ENCODE measurements around the genes TOE1, TESK2, AKR1A1, TMEM69 and TSPAN1.

DNA sequence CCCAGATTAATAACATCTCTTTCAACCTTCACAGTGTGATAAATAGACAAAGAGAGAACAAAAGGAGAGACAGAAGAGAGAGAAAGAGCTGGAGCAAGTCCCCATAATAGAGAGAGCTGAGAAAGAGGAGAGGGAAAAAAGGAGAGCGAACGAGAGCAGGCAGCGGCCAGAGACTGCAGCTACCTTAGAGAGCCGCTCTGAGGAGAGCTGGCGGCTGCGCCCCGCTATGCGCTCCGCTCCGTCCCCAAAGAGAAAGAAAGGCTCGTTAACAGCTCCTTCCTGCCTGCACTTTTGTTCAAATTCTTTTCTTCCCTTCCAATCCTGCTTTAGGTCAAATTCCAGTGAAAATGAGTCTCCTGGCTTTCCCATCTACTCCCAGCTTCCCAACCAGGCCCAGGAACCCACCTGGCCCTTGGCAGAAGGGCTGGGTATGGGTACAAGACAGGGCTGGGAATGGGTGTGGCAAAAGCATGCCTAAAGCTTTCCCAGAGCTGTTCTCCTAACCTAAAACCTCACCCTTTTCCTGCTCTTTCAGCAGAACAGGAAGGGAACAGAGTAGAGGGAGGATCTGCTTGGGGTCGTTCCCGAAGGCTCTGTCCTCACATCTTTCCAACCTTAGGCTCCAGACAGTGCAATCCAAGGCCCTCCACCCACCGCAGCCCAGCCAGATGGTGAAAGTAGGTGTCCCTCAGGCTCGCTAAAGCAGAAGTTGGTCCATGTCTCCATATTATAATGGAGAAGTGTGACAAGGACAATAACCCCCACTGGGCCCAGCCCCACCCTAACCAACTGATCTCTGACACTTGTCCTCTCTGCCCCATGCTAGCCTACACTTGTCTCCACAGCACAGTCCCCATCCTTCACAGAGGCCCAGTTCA, 48.4 kb downstream of the DMAP1 start:
- PRO-cap, result no peak

DNA sequence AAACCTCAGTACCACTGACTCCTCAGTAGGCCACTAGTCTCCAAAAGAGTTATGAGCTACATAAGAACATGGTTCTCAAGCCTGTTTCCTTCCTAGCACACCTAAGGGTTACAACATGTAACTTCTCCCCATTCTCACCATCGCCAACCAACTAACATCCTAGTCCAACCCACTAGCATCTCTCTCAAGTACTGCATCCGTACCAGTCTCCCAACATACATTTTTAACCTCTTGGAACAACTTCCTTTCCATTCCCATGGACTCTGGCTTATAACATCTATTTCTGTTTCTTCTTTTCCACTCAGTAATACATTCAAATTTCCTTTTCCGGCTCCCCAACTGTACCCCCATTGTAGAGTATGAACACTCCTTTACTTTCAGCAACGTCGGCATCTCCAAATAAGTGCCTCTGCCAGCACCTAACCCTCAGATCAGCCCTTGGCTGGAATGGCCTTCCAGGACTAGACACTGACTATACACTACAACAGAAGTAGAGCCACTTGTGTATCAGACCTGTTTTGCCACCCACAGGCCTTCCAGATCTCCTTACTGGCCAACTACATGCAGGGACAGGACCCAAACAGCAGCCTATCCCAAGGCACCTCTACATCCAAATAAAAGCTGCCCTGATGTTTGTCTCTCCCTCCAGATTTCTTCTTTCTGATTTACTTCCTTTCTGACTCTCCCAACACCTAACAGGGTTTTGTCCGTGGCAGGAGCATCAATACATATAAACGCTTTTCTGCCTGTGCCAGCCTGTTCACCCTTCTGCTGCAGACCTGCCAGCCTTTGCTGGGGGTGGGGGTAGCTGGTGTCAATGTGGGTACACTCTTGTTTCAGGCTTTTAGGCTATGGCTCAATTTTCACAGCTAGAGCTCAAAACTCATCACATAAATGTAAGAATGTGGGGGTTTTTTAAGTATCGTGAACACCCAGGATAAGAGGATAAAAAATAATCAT, 24.9 kb downstream of the ERI3 start:
- PRO-cap, result no peak

- PRO-cap, result no peak
Measured at GRCh38 chr1:44406898-44407439, 1.9 kb downstream of the RNF220 start.

DNA sequence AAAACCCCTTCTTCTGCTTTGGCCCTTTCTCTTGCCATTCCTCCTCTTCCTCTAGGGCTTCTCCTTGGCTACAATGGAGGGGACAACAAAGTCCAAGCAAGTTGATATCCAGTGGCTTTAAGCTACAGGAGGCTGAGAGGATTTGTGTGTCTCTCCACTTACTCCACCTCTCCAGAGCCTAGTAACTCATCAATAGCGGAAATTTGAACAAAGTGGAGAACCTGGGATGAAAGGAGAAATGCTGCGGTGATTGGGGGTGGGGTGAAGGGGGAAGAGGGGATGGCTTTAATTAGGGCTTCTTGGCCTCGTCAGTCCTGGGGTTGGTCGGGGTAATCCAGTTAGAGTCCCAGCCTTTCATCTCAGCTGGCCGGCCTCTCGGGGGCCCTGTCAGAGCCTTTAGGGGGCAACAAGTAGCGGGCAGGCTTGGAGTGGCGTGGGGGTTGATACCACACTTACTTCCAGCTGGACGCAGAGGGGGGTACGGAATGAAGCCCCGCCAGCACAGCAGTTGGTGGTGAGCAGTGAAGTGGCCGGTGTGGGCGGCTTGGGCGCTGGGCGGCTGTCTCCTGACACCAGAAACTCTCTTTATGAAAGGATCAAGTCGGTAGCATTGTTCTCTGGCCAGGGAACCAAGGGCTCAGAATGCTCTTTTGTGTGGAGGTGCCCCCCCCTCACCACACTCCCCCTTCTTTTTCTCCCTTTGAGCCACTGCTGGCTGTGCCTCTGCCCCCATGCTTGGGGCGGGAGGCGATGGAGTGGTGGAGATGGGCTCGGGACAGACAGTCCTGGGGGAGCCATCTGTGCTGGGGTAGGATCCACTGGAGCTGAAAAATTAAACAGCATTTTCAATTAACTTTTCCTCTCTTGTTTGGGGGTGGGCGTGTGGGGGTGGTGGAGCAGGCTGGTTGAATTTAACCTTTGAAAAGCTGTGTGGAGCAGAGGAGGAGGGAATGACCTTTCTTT, 102.4 kb downstream of the RNF220 start:
- PRO-cap, result no peak

- PRO-cap, result no peak
Measured at GRCh38 chr1:44679395-44679926, 4.9 kb downstream of the ARMH1 start.

- PRO-cap, result no peak
Measured at GRCh38 chr1:44767046-44767982, 8.0 kb upstream of the RPS8 start.

GRCh38 chr1:44799633-44800243, 439 bp upstream of the PLK3 start:
- PRO-cap, result bidirectional peak, plus-strand start at chr1:44799938, minus-strand start at chr1:44799817; bidirectional peak, plus-strand start at chr1:44800317, minus-strand start at chr1:44800185

DNA sequence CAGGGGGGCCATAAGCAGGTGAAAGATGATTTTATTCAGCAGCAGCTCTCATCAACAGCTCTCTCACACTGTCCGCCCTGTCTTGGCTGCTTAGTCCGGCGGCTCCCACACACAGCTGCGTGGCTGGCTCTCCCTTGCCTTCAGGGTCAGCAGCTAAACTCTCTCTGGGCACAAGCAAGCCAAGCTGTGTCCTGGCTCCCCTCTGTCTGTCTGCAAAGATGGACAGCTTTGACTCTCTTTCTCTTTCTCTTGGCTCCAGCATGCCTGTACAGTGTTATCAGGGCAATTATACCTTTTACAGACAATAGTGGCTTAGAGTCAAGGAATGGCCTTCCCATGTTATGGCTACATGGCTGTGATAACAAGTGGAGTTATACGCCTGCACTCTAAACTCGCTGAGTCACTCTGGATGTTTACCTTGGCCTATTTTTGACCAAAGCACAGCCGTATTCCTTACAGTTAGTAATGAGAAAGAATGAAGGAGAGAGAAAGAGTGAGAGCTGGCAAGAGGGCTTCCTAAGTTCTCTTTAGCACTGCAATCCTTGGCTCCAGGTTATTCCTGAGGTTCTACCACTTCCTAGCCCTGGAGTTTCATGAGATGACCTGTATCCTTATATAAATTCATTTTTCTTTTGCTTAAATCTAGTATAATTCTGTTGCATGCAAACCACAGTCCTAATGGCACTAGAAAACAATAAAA, 59.9 kb upstream of the ZSWIM5 start:
- PRO-cap, result no peak

DNA sequence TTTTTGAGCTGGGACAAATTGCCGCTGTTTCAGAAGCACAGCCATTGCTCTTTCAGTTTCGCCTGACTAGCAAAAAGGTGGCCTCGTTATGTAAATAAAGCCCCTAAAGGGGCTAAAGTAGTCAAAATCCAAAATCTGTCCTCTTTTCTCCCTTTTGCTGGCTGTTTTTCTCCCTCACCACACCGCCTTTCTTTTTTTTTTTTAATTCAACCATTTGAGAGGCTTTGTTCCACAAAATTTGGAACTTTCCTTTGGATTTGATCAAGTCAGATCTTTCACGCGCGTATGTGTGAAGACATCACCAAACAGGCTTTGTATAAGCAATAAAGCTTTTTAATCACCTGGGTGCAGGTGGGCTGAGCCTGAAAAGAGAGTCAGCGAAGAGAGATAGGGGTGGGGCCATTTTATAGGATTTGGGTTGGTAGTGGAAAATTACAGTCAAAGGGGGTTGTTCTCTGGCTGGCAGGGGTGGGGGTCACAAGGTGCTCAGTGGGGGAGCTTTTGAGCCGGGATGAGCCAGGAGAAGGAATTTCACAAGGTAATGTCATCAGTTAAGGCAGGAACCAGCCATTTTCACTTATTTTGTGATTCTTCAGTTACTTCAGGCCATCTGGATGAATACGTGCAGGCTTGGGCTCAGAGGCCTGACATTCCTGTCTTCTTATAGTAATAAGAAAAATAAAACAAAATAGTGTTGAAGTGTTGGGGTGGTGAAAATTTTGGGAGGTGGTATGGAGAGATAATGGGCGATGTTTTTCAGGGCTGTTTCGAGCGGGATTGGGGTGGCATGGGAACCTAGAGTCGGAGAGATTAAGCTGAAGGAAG, 5.1 kb upstream of the HPDL start:
- PRO-cap, result no peak

DNA sequence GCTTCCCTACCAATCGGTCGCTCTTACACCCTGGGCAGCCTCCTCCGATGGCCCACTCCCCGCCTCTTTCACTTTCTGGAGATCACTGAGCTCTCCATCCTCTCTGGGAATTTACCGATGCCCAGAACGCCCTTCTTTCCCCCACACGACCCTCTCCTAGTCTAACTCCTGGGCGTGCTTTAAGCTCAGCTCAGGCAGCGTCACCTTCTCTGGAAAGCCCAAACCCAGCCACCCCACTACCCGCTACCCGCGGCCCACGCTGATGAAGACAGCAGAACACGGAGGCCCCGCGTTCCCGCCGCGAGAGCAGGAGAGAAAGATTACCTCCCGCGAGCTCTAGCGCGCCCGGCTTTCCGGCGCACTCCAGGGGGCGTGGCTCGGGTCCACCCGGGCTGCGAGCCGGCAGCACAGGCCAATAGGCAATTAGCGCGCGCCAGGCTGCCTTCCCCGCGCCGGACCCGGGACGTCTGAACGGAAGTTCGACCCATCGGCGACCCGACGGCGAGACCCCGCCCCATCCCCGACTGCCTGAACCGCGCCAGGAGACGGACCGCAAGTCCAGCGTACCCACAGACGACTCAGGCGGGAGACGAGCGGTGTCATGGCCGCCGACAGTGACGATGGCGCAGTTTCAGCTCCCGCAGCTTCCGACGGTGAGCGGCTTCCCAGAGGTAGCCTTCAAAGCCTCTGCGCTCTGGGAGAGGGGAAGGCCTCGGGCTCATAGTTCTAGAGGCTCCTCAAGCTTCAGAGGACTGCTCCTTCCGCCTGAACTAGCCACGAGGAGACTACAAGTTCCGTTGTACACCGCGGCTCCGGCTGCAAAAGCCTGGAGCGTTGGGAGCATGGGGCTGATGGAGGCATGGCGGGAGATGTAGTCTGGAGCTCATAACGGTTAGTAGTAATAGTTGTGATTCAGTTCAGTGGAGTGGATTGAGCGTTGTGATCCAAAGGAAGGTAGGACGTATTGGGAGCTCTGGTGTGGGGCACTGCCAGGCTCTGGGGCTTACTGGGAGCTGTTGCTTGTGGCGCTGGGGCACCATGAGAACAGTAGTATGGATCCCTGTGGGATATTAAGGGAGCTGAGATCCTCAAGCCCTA, at the start of gene TOE1:
Gene TOE1, plus strand, starts transcription at position 519 of the 1,098 bp plus-strand sequence.
- PRO-cap, result bidirectional peak, plus-strand start at position 71 of the sequence, minus-strand start outside the sequence; bidirectional peak, plus-strand start at position 572 of the sequence, minus-strand start at position 379 of the sequence; bidirectional peak, plus-strand start at position 915 of the sequence, minus-strand start at position 763 of the sequence

GRCh38 chr1:45490616-45491725, at the start of gene TESK2:
Gene TESK2, minus strand, starts transcription at chr1:45491163.
- PRO-cap, result bidirectional peak, plus-strand start at chr1:45491419, minus-strand start at chr1:45491162

DNA sequence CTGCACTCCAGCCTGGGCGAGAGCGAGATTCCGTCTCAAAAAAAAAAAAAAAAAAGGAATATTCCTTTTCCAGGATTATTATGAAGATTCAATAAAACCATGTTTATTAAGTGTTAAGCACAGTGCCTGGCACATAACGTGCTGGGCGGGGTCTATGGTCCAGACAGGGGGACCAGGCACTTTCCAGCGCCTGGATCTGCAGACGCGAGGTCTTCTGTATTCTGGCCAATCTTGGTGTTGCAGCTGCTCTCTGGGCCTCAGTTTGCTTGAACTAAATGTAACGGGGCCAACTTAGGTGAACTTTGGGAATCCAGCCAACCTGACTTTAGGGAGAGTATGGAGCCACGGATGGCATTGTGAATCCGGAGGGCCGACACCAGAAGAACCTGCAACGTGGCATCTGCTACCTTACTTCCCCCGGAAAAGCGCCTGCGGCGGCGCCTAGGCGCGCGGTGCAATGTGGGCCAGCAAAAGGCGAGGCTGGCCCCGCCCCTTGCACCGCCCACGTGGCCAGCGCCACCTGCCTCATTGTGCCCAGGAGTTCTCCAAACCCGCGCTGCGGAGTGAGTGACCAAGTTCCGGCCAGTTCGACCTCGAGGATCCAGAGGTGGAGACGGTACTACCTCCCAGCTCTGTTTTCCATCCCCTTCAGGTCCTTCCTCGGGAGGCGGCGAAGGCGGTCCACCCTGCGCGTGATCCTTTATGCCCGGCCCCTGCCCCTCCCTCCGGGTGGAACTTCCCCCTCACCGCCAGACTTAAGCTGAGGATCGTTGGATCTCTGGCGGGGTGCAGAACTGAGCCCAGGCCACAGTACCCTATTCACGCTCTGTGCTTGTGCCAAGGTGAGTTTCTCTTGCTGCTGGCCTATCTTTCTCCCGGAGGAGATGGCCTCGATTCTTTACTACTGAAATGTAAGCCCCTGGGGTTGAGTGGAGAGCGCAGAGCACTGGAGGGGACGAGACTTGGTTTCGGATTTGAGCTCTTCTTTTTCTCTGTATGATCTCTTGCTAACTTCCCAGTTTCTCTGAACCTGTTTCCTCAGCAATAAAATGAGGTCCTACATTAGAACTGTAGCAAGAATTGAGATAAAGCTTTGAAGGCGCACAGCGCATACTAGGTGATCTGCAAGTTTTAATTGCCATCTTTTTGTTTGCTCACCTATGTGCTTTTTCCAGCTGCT, at the start of gene AKR1A1:
Gene AKR1A1, plus strand, starts transcription at position 513 of the 1,180 bp plus-strand sequence.
- PRO-cap, result unidirectional peak, plus-strand start at position 179 of the sequence; bidirectional peak, plus-strand start at position 548 of the sequence, minus-strand start at position 427 of the sequence

GRCh38 chr1:45638125-45638804, 14.4 kb upstream of the CCDC17 start:
- PRO-cap, result no peak

- PRO-cap, result bidirectional peak, plus-strand start at chr1:45688181, minus-strand start at chr1:45688061
Measured at GRCh38 chr1:45687971-45688935, at the start of gene TMEM69. Gene TMEM69, plus strand, starts transcription at chr1:45688181.

- PRO-cap, result no peak
Measured at GRCh38 chr1:45912954-45914118, 109.9 kb downstream of the MAST2 start.

GRCh38 chr1:46132015-46132317, 463 bp downstream of the PIK3R3 start:
- PRO-cap, result bidirectional peak, plus-strand start at chr1:46132169, minus-strand start at chr1:46132151

DNA sequence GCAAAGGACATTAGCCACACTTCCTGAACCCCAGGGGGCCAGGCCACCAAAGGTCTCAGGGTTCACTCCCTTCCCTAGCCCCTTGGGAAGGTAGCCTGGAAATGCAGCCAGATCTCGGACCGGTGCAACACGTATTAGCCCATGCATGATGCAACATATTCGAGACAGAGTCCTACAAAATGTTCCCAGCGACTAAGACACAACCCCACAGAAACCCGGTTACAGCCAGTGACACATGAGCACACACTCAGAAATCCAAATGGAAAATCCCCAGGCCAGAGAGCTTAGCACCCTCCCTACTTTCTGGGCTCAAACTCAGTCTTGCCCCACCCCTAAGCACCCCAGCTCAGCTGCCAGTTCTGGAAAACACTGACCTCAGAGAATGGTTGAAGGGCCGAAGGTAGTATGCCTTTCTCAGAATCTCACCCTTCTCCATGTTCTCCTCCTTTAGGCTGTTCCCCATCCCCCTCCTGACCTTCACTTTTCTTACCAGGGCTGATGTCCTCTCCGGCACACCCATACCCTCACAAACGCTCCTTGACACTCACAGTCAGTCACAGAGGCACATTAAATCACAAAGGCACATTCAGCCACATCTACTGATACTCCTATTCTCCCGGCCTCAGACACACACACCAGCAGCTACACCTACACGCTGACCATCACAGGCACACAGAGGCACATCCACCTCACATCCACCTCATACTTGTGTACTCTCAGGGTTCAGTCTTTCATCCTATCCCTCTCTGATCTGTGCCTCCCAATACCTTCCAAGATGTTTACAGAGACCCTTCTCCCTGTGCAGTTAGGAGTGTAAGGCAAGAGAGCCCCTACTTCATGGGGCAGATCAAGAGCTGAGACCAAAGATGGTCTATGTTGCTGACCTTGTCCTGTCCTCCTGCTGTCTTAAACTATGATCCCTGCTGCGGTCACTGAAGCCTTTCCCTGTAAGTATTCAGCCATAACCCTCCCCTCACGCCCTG, at the start of gene TSPAN1:
Gene TSPAN1, plus strand, starts transcription at position 625 of the 983 bp plus-strand sequence.
- PRO-cap, result bidirectional peak, plus-strand start at position 378 of the sequence, minus-strand start at position 194 of the sequence

- PRO-cap, result no peak
Measured at GRCh38 chr1:46278472-46279506, 24.6 kb downstream of the LRRC41 start.

- PRO-cap, result no peak
Measured at GRCh38 chr1:46466200-46466883, 23.3 kb upstream of the DMBX1 start.

DNA sequence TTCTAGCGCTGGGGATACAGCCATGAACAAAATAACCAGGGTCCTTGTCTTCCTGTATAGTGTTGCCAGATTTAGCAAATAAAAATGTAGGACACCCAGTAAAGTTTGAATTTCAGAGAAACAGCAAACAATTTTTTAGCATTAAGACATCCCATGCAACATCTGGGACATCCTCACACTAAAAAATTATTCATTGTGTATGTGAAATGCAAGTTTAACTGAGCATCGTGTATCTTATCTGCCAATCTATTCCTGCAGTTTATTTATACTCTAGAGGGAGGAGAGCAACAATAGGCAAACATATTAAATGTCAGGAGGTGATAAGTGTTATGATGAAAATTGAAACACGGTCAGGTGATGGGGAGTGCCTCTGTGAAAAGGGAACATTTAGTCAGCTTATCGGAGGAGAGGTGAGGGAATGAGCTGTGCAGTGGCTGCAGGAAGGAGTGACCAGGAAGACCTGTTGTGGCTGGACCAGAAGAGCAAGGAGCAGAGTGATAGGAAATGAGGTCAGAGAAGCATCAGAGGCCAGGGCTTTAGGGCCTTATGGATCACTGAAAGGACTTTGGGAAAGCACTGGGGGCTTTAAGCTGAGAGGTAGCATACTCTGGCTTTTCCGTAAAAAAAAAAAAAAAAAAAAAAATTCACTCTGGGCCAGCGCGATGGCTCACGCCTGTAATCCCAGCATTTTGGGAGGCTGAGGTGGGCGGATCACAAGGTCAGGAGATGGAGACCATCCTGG, 815 bp upstream of the EFCAB14 start:
- PRO-cap, result bidirectional peak, plus-strand start at position 402 of the sequence, minus-strand start at position 448 of the sequence

Data from sciatic nerve (tissue), 1 donor.